ENCODE results near the gene BYSL.

GRCh38 chr6:37997305-37997938, 177.9 kb downstream of the ZFAND3 start:
- RRBS, result no CpG with 5 or more reads among the region's 3 CpGs

DNA sequence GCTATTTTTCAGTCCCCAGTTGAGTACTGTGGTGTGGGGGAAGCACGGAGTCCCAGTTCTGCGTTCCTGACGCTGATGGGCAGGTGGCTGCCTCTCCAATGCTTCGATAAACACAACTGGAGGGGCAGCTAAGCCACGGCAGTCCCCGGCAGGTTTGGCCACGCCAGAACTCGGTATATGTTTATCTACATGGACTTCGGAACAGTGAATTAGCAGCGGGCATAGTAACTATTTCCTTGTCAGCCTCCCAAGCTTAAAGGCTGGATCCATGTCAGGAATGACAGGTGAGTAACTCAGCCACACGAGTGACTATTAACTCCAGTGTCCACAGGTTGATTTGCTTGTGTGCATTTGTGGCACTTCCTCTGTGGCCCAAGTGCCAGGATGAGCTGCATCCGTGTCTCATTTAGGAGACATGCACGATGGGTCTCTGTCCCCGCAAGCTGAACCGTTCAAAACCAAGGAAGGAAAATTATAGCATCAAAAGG, 354.5 kb downstream of the ZFAND3 start:
- RRBS, result no CpG with 5 or more reads among the region's 15 CpGs

DNA sequence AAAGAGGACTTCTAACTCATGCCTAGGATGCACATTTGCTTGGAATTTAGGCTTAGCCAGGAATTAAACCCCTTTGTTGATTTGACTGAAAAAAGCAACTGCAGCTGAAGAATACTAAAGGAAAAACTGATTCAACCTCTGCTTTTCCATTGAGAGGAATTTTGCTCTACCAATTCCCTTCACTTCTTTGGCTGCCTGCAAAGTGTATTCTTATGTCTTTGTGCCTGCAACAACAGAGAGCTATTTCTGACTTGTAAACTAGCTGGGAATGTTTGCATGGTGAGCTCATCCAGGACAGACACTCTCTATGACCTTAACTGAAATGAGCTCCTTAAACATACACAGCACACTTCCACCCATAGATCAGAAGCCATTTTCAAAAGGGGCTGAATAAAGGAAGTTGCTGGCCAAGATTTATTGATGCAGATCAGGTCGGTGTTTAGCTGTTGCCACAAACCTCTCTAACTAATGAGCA, 377.8 kb downstream of the BTBD9 start:
- RRBS, result no CpG with 5 or more reads among the region's 1 CpG

DNA sequence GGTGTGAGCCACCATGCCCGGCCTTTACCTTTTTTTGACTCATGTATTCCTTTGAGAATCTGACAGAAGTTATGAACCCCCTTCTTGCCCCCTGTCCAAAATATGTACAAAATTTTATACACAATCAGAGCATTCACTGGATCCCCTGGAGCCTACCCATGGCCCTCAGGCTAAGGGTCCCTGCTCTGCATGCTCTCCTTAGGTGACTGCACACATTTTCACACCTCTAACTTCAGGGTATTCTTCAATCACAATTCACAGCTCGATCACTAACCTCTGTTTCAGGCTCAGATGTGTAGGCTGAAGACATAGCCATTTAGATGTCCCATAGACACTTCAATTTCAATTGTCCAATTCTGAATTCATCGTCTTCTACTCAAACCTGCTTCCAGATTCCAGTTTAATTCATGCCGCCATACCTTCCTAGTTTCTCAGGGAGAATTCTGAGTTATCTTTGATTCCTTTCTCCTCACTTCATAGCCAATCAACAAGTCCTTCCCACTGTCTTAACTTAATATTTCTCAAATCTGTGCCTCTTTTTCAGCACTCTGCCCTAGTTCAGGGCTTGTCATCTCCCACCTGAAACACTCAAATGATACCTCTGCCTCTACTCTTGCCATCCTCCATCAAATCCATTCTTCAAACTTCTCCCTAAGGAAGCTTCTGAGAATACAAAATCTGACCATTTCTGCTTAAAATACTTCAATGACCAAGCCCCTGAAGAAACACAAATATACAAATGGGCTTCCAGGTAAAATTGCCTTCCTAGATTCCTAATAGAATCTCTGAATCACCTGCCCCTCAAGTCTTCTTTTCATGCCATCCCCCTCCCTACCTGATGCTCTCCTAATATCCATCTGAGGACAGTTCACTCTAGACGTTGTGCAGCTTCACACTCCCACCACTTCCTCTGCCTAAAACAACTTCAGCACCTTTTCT, 270.9 kb downstream of the BTBD9 start:
- RRBS, result no CpG with 5 or more reads among the region's 5 CpGs

DNA sequence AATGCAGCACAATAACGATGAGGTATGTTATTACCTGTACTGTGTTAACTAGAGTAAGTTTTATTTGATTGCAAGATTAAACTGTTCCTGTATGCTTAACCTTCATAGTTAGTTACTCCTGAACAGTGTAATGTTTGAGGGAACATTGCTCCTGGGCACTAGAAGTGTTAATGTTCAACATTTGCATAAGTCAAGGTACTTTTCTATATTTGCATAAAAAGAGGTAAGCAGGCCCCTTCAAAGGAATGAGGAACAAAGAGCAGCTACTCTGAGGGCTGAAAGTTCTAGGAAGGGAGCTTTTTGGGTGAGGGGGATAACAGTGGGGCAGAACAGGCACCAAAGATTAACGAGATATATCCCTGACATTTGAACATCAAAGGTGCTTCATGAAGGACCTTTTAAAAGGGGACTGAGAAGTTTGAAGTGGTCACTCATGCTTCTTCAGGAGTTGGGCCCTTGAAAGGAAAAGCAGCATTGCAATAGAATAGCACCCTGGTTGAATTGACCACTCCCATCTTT, 211.9 kb downstream of the BTBD9 start:
- RRBS, result no CpG with 5 or more reads among the region's 2 CpGs

DNA sequence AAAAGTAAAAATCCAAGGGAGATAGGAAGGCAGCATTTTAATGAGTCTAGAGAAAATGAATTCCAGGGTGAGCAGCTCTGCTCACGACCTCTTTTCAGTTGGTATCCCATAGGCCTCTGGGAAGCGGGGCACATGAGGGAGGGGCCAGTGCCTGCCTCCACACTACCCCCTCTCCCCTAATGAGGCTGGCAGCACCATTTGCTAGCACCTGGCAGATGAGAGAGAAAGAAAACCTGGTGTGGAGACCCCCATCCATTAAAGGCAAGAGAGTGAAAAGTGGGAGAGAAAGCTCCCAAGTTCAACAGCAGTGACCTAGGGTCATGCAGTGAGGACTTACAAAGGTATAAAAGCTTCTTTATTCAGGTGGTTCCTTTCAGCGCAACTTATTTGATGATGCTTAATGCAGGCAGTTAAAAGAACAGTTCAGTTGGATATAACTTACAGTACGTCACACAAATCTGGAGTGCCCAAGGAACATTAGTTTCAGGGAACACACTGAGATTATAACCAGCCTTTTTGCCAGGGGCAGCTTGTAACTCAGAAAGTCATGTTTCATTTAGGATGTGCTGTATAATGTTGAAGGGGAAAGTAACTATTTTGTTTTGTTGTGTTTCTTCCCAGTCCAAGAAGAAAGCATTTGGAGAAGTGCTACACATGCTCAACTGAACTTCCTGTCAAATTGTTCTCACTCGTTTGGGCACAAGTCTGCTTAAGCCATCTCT, 158.1 kb downstream of the BTBD9 start:
- RRBS, result no CpG with 5 or more reads among the region's 5 CpGs

- RRBS, result no CpG with 5 or more reads among the region's 4 CpGs
These were observed 60.2 kb downstream of the DNAH8 start for GRCh38 chr6:38775224-38775765.

DNA sequence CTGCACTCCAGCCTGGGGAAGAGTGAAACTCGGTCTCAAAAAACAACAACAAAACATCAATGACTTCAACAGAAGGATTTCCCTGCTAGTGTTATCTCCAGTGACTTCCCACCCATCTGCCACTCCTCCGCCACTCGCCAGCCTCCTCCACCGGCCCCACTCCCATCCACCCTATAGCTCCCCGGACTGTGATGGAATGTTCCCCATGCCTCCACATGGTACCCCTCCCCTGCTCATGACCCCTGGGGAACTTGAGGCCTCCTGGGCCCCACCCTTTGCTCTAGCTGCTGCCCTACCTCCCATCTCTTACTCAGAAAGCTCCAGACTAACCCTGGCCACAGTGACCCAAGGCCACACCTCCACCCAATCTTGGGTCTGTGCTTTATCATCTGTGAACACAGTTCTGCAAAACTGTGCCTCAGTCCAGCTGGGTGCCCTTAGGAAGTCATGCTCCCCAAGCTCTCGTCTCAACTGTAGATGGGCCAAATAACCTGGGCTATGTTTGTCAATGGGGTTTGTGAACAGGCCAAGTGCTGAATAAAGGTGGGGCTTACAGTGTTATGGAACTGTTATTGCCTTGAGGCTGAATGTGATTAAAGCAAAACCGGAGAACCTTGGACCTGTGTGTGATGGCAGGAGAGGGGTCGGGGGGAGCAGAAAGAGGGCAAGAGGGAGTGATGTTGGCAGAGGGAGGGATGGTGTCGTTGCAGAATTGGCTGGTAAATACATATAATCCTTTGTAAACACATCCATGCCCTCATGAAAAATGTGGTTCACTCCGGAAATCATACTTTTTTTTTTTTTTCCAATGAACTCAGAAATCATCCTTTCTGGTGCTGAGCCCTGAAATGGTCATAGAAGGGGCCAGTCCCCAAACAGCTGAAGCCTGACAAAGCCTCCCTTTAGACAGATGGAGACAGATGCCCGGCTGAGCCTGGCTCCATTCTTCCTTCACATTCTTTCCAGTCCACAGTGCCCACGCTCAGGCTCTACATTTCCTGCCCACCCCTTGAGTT, 41.6 kb downstream of the KCNK5 start:
- RRBS, result no CpG with 5 or more reads among the region's 12 CpGs

- RRBS, result no CpG with 5 or more reads among the region's 9 CpGs
These were observed 2.4 kb upstream of the KCNK5 start for GRCh38 chr6:39231446-39232298.

DNA sequence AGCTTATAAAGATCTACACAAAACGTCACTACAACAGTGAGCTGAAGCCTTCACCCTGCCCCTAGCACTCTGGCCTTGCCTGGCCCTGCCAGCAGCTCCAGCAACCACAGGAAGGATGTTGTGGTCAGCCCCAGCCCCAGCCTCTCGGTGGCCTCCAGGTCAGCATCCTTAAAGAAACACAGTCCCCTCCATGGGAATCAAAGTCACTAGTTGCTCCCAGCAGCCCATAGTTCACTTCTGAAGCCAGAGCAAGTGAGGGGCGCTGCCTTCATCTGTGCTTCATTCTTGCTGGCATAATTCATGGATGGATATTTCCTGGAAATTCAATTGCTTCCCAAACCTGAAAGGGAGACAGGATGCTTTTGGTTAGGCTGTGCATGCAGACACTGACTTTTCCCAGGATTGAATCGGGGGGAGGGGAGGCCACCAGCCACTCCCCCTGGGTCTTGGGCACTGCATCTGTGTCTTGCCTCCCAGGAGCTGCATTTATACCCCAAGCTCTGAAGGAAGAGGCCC, 13.8 kb upstream of the KCNK16 start:
- RRBS, result no CpG with 5 or more reads among the region's 4 CpGs

- RRBS, result no CpG with 5 or more reads among the region's 7 CpGs
These were observed 393 bp upstream of the DAAM2 start for GRCh38 chr6:39791878-39792087.

DNA sequence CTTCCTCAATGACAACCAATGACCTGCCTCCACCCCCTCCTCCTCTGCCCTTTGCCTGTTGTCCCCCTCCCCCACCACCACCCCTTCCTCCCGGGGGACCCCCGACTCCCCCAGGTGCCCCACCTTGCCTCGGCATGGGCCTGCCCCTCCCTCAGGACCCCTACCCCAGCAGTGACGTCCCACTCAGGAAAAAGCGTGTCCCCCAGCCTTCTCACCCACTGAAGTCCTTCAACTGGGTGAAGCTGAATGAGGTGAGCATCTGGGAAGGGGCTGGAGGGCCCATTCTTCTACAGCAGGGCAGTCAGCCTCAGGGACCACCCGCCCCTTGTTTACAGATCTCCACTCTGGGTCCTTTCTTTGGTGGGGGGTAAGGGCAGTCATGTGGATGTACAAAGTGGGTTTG, 55.0 kb downstream of the MOCS1 start:
- RRBS, result no CpG with 5 or more reads among the region's 6 CpGs

- RRBS, result no CpG with 5 or more reads among the region's 10 CpGs
These were observed 10.9 kb downstream of the MOCS1 start for GRCh38 chr6:39923194-39924000.

DNA sequence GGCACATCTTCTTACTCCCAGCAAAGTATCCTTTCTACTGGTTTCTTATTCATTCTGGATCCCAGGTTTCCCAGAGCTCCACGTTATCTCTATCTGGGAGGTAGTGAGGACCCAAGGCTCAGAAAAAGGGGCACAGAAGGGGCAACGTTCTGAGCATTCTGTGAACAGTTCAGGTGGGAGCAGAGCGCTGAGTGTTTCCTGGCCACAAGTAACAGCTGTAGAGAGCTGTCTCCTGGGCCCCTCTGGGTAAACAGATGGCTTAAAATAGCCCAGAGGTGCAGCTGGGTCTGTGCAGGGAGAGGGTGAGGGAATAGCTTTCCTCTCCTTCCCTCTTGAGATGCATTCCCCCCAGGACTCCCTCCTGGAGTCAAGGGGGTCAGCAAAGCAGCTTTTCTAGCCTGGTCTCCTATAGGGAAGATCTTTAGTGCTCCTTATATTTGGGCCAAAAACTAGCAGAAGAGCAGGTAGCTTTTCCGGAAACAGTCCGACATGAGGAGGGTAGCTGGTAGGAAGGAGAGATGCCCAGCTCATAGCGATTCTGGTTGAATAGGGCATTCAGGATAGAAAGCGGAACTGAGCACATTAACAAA, 2.3 kb downstream of the APOBEC2 start:
- RRBS, result no CpG with 5 or more reads among the region's 7 CpGs

DNA sequence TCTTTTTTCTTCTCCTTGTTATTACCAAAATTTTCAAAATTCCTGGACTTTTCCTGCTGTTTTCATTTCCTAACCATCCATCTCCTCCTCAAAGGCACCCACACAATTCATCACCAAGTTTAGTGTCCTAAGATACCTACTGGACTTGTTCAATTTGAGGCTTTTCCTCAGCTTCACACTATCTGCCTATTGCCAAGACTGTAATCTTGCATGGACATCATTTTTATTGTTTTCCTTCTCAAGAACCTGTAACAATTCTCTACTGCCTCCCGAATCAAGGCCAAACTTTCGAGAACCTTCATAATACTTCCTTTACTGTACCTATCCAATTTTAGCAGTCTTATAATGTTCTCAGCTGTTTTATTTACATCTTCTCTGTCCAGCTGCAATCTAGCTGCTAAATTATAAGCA, 7.1 kb downstream of the APOBEC2 start:
- RRBS, result no CpG with 5 or more reads among the region's 2 CpGs

DNA sequence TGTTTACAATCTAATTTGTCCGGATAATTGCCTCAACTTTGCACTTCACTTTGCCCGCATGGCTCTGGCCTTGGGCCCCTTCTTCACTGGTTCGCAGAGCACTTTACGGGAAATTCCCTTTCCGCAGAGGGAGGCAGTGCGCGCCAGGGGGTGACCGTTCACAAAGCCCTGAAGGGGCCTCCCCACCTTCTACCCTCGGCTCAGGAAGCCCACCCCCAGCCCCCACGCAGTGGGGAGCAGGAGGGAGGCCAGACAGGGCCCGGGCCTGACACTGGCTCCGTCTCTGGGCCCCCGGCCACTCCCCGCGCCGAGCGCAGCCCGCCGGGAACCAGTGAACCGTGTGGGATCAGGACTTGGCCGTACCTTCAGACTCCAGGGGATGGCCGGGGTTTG, 548 bp upstream of the FOXP4 start:
- RRBS, result 4% methylated on average over 4 of the region's 22 CpGs

DNA sequence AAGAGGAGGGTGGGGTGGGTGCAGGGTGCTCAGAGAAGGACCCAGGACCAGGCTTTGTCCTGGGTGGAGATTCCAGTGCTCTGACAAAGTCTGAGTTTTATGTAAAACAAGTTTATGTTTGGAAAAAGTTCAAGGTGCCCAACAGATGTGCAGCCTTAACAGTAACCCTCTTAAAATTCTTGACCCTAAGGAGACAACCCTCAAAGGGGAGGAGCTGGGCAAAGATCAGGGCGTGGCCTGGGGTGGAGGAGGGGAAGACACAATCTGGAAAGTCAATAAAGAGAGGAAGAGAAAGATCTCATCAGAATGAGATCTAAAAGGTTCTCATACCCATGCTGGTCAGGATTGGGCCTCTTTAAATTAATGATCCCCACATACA, 32.8 kb downstream of the FOXP4 start:
- RRBS, result no CpG with 5 or more reads among the region's 1 CpG

DNA sequence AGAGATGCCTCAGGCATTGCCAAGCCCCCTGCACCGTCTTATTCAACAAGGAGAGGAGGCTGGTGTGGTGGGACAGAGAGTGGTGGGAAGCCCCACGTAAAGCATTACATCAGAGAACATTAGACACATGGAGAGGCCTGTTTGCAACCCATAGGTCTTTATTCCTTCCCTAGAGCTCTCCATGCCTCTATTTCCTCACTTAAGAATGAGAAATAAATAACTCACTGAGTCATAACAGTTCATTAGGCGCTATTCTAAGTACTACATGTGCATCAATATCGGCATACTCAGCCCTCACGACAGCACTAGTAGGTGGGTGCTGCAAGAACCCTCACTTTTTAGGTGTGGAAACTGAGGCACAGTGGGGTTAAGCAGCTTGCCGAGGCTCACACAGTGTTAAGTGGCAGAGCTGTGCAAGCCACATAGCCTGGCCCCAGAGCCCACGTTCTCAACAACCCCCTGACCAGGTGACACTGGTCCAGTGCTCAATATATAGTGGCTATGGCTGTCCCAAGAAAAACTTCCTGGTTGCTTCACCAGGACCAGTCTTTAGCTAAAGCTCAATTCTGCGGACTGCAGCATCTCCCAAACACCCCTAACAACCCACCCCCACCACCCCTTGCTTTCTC, 4.4 kb downstream of the TFEB start:
- RRBS, result no CpG with 5 or more reads among the region's 8 CpGs

GRCh38 chr6:41771113-41772003, 8.3 kb downstream of the FRS3 start:
- RRBS, result 91% methylated on average over 8 of the region's 29 CpGs

DNA sequence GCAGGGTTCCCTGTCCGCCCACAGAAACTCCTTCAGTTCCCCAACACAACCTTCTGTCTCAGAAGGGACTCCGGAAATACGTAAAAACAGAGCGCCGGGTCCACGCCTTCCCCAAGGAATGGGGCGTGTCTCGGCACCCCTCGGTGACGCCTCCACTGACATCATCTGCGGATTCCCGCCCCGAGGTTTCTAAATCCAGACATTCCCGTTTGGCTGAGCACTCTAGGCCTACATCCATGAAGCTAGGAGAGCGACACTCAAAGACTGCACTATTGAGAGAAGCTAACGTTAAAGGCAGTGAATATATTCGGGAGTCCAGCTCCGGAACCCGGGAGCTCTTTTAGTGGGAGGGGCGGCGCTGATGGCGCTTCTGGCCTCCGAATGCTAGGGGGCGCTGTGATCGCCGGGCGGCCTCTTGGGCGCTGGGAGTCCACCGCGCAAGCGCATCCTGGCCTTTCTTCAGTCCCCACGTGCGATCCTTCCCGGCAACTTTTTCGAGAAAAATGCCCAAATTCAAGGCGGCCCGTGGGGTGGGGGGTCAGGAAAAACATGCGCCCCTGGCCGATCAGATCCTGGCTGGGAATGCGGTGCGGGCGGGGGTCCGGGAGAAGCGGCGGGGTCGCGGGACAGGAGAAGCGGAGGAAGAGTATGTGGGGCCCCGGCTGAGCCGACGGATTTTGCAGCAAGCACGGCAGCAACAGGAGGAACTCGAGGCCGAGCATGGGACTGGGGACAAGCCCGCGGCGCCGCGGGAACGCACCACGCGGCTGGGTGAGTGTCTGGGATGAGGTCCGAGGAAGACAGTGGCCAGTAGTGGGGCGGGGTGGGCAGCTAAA, at the start of gene BYSL:
Gene BYSL, plus strand, starts transcription at position 440 of the 836 bp plus-strand sequence.
- RRBS, result 2% methylated on average over 25 of the region's 64 CpGs

Data from foreskin fibroblast (primary cell).